Colon Carcinoma Metastatic in the Lung (tissue), 2 donors: ENCODE measurements around a stretch of chr4.

DNA sequence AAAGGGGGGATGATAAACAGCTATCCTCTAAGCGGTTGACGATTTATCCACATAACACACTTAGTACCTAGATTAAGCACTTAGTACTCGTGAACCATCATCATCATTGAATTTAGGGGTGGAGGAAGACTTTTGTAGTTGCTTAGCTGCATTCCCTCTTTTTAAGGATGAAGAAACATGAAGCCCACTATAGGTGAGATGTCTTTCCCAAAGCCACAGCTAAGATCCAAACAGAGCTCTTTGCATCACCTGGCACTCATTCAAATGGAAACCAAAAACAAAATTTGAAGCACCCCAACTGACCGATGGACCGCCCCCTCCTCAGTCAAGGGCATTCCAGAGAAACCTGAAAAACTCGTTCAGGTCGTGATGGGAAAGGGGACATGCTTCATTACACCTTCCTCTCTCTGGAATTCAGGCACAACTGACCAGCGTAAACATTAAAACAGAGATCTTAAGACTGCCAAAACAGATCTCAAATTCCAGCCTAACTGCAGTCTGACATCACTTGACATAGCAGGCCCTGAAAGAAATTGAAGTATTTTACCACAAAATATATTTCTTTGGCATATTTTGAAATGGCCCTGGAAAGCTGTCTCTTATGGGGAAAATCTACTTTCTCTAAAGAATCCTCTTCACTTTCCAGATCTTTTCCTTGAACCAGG lies 28.4 kb downstream of the PTTG2 start:
- PRO-cap, 2 experiments: no peak in any of the 2 experiments

- PRO-cap, 2 experiments: peak in 2 of 2 experiments; most common minus-strand start chr4:38078736 (in 2)
Observed at GRCh38 chr4:38078070-38079011, 118.1 kb downstream of the PTTG2 start.

- PRO-cap, 2 experiments: peak in 2 of 2 experiments; most common plus-strand start chr4:38110181 (in 2)
Observed at GRCh38 chr4:38109834-38110403, 149.7 kb downstream of the PTTG2 start.

GRCh38 chr4:38162295-38162776 lies 202.1 kb downstream of the PTTG2 start:
- PRO-cap, 2 experiments: no peak in any of the 2 experiments

DNA sequence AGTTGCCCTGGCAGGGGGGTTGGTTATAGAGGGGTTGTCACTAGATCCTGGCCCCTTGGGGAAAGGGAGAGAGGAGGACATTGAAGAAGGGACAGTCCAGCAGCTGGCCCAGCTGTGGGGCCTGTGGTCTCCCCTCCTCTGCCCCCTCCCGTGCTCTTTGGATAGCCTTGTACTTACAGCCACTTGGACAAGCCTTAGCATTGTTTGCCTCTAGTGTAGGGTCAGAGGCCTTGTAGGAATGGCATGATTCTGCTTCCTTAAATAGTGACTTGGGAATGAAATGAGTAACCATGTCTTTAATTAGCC lies 230.5 kb downstream of the PTTG2 start:
- PRO-cap, 2 experiments: no peak in any of the 2 experiments

- PRO-cap, 2 experiments: no peak in any of the 2 experiments
Observed at GRCh38 chr4:38522936-38523431, 141.0 kb upstream of the KLF3 start.

DNA sequence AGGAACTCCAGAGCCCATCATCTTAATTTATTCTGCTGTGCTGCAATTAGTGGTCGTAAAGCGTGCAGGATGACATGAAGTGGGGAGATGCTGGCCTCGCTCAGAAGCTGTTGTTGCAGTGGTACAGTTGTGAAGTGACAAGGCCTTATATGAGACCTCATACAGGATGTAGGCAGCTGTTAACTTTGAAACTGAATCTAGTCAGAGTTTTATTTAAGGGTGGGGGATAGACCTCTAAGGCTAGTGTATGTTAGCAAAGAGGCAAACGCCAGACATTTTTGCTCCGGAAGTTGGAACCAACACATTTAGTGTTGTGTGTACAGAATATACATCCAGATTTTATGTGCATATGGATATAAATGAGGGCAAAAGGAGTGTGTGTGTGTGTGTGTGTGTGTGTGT lies 13.5 kb downstream of the KLF3 start:
- PRO-cap, 2 experiments: no peak in any of the 2 experiments

- PRO-cap, 2 experiments: no peak in any of the 2 experiments
Observed at GRCh38 chr4:38677907-38678578, 14.0 kb downstream of the KLF3 start.

DNA sequence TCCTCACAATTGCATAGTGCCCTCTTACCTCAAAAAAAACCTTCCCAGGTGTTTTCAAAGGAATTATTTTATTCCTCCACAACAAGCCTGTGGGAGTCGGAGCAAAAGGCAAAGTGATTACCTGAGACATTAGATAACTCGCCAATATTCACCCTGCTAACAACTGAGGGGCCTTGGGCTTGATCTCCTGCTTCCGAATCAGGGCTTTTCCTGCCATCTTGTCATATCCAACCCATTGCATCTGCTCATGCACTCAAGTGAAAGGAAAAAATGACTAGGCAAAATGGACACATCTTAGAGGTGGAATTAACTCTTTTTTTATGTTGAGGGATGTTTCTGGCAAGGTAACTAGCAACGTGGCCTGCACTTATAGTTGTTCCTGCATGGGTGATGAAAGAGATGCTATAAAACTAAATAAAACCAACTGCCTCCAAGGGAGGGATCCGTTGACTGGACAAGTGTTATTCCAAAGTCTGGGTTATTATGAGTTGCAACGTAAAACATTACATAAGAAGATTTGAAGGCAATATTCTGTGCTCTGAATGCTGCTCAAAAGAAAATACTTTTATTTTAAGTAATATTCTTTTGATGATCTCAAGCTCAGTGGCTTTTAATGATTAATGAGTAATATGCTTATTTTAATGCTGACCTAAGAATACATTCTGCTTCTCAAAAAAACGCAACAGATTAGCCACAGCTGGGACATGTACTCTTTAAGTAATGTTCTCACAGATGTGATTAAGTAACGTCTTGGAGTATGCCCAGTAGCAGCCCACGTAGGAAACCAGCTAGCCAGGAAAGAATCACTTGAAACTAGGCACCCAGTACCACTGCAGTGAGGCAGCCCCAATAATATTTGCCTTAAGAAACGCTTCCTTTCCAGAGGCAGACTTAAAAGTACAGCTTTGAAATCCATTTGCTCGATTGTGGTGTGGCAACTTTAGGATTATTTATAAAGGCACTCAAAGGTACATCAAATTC lies 27.4 kb downstream of the KLF3 start:
- PRO-cap, 2 experiments: no peak in any of the 2 experiments

- PRO-cap, 2 experiments: no peak in any of the 2 experiments
Observed at GRCh38 chr4:38694168-38695053, 30.4 kb downstream of the KLF3 start.

GRCh38 chr4:38820146-38820924 lies 15.7 kb upstream of the TLR1 start:
- PRO-cap, 2 experiments: no peak in any of the 2 experiments

GRCh38 chr4:38867899-38868224 lies 256 bp downstream of the FAM114A1 start:
- PRO-cap, 2 experiments: no peak in any of the 2 experiments

DNA sequence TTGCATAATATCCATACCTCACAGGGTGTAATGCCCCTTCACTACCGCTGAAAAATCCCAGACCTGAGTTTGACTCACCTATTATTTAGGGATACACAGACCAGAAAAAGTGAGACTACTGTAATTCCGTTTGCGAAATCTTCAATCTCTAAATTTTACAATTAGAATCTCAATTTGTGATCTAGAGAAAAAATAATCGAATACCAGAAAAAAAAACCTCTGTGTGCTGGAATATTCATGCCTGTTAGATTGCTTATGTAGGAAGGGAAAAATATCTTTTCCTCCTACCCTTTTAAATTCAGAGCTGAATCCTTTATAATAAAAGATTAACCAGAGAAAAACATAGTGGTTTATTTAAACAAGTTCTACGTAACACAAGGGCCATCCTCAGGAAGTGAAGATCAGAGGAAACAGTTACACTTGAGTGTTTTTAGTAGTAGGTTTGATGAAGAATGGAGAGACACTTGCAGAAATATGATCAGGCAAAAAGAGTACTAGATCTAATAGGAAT lies 66.5 kb downstream of the TMEM156 start:
- PRO-cap, 2 experiments: no peak in any of the 2 experiments

DNA sequence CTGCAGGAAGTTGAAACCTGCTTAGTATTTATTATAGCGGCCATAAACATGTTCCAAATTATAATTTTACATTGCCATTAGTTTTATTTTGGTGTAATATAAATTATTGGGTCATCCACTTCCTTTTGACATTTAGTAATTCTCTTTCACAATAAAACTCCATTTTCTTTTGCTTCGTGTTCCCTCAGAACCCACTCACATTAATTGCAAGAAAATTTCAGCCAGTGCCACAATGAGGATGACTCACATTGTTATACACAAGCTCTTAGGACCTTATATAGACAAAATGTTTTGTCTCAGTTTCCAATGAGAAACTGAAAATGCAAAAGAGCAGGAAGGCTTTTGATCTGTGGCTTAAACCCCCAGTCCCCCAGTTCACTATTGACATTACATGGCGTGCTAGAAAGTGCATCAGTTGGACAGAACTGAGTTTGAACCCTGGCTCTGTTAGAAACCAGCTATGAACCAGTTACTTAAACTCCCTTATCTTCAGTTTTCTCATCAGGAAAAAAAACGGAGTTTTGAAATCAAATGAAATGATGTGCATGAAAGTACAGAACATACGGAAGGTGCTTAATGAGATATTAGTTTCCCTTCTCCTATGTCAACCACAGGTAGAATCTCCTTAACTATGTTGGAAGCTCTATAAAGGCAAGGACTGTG lies 50.9 kb downstream of the TMEM156 start:
- PRO-cap, 2 experiments: no peak in any of the 2 experiments

- PRO-cap, 2 experiments: no peak in any of the 2 experiments
Observed at GRCh38 chr4:39117078-39117699, 55.2 kb downstream of the KLHL5 start.

DNA sequence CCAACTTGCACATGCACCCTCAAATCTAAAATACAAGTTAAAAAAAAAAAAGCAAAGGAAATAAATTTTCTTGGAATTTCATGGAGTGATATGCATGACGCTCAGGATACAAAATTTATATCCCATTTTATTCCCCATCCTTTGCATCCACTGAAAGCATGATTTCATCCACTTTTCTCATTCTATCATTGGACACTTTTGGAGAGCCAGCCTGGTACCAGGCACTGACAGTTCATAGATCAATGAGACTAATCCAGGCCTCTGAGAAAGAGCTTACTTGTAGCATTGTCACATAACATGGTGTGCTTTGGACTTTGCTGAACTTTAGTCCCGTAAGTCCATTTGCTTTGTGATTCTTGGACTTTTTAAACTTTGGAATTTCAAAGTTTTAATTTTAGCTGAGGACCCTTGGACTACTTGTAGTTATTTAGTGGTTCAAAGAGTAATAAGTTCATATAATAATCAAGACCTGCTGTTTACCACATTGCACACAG lies 11.5 kb downstream of the LIAS start:
- PRO-cap, 2 experiments: no peak in any of the 2 experiments

GRCh38 chr4:39507137-39507866 lies 19.9 kb downstream of the UGDH start:
- PRO-cap, 2 experiments: no peak in any of the 2 experiments

- PRO-cap, 2 experiments: no peak in any of the 2 experiments
Observed at GRCh38 chr4:39636170-39636858, 2.4 kb downstream of the SMIM14 start.

DNA sequence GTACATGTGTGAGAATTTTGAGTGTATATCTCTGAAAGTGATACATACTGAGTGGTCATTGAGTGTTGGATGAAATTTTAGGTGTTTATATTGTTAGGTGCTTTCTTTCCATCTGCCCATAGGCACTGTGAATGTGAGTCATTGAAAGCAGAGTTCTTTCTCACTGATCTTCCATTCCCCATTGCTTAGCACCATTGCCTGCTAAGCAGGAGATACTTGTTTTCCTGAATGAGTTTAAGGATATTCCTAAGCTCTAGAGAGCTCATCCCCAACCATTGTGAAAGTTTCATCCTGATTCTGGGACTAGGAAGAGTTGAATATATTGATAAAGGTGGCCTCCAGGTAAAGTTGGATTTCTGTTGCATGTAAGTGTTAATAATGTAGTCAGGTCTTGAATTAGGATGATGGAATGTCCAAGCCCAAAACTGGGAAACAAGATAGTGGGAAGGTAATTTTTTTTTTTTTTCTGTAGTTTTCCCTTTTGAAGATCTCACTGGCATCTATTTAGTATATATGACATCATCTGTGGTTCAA lies 22.0 kb downstream of the UBE2K start:
- PRO-cap, 2 experiments: no peak in any of the 2 experiments

- PRO-cap, 2 experiments: no peak in any of the 2 experiments
Observed at GRCh38 chr4:39863180-39863990, 114.3 kb downstream of the PDS5A start.